Non-pigmented ciliary epithelial cell (primary cell): ENCODE data around the genes FFAR3, KRTDAP and ETV2.

GRCh38 chr19:34772174-34772643, 806 bp downstream of the ZNF599 start:
- RRBS: no CpG with 5 or more reads among the region's 15 CpGs

DNA sequence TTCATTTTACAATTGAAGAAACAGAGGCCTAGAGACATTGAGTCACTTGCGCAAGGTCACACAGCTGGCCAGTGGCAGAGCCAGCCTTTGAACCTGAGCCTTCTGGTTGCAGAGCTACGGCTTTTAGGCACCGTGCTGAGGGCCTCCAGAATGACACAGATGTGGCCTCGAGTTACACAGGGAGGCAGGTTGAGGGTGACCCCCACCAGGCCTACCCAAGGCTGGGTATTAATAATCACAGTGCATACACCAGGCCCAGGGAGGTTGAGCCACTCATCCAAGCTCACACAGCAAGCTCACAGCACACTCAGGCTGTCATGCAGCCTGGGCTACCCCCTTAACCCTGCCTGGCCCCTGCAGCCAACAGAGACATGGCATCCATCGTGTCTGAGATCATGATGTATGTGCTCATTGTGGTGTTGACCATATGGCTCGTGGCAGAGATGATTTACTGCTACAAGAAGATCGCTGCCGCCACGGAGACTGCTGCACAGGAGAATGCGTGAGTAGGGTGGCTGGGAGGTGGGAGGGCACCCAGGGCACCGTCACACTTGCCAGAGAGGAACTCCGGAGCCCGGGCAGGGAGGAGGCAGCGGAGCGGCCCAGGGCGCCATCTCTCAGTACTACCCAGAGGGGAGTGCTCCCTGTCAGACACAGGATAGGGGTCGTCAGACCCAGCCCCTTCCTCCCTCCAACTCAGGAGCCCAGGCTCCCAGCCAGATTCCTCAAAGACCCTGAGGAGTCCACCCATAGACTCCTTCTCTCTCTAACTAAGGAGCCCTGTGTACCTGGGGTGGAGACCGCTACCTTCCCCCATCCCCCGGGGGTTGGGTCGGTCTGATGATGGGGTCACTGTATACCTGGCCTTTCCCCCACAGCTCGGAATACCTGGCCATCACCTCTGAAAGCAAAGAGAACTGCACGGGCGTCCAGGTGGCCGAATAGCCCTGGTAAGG, 2.5 kb upstream of the HPN start:
- RRBS: no CpG with 5 or more reads among the region's 24 CpGs

GRCh38 chr19:35043347-35043969, 1.9 kb downstream of the HPN start:
- RRBS: 96% methylated on average over 1 of the region's 15 CpGs

- RRBS: no CpG with 5 or more reads among the region's 7 CpGs
Measured at GRCh38 chr19:35045703-35046218, 4.2 kb downstream of the HPN start.

GRCh38 chr19:35066698-35067582, 25.4 kb downstream of the HPN start:
- RRBS: no CpG with 5 or more reads among the region's 15 CpGs

DNA sequence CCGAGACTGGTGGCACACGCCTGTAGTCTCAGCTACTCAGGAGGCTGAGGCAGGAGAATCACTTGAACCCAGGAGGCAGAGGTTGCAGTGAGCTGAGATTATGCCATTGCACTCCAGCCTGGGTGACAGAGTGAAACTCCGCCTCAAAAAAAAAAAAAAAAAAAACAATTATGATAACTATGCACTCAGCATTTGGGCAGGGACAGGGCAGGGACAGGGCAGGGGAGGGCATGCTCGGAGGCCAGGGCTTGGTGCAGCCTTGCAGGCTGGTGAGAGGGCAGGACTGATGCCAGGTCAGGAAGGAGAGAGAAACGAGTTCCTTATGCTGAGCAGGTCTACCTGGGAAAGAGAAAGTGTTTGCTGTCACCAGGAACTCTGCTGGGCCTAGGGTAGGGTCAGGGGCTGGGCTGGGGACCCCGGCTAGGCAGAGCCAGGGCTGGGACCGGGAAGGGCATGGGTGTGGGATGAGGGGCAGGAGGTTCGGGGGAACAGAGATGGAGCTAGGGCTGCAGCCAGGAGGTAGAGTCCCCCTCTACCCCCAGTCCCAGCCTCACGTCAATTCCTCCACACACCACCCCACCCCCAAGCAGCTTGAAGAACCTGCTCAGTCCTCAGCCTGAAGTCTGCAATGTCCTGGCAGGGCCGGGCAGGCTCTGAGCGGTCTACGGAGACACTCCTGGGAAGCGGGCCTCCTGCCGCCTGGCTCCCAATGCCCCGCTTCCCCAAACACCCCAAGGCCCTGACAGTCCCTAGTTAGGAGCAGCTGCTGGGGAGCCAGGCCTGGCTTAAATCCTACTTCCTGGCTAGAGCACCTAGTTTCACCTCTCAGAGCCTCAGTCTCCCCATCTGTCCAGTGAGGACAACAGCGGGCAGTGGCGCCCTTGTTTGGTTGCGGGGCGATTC, 2.8 kb downstream of the FXYD3 start:
- RRBS: no CpG with 5 or more reads among the region's 19 CpGs

- RRBS: no CpG with 5 or more reads among the region's 27 CpGs
Measured at GRCh38 chr19:35142386-35142909, 607 bp upstream of the FXYD7 start.

- RRBS: no CpG with 5 or more reads among the region's 6 CpGs
Measured at GRCh38 chr19:35152004-35152572, 2.4 kb upstream of the FXYD5 start.

DNA sequence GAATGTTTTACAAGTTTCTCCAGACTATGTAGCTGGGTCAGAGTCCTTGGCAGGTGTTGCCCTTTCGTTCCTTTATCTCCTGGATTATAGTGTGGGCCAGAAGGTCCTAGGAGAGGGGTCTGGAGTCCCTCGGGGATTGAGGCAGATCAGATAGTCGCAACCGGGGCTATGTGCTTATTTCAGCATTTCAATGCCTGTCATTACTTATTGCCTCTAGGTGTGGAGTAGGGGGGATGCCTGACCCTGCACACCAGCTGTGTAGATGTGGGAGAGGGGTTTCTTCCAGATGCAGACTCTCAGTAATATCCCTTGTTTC, 9.2 kb downstream of the FXYD5 start:
- RRBS: no CpG with 5 or more reads among the region's 4 CpGs

GRCh38 chr19:35249236-35249423, 328 bp downstream of the LSR start:
- RRBS: 2% methylated on average over 7 of the region's 12 CpGs

- RRBS: 0% methylated on average over 3 of the region's 19 CpGs
Measured at GRCh38 chr19:35249424-35249885, 653 bp downstream of the LSR start.

GRCh38 chr19:35266943-35267938, 1.5 kb upstream of the USF2 start:
- RRBS: 6% methylated on average over 28 of the region's 69 CpGs

GRCh38 chr19:35267939-35268159, 913 bp upstream of the USF2 start:
- RRBS: 2% methylated on average over 16 of the region's 33 CpGs

GRCh38 chr19:35273122-35273323, 4.3 kb downstream of the USF2 start:
- RRBS: no CpG with 5 or more reads among the region's 4 CpGs

- RRBS: 71% methylated on average over 6 of the region's 29 CpGs
Measured at GRCh38 chr19:35295669-35296390, 3.9 kb downstream of the MAG start.

GRCh38 chr19:35358297-35358538, at the start of gene FFAR3:
Gene FFAR3 (plus strand): TSS chr19:35358460.
- RRBS: no CpG with 5 or more reads among the region's 5 CpGs

DNA sequence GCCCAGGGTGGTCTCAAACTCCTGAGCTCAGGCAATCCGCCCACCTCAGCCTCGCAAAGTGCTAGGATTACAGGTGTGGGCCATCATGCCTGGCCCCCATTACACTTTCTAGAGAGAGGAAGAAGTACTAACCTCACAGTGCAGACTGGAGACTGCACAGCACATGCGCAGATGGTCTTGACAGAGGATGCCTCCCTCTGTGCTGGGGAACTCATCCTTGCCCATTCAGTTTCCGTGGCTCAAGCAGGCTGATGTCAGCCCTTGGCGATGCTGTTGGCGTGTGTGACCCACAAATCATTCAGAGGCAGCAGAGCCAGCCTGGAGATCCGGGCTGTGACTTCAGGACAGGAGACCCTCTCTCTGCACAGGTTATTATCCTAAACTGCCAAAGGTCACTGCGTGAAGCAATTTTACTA, 14.6 kb upstream of the FFAR2 start:
- RRBS: no CpG with 5 or more reads among the region's 8 CpGs

- RRBS: no CpG with 5 or more reads among the region's 14 CpGs
Measured at GRCh38 chr19:35490270-35490968, at the start of gene KRTDAP. Gene KRTDAP (minus strand): TSS chr19:35490464.

GRCh38 chr19:35553521-35554002, 8.1 kb downstream of the TMEM147 start:
- RRBS: no CpG with 5 or more reads among the region's 14 CpGs

- RRBS: 55% methylated on average over 4 of the region's 35 CpGs
Measured at GRCh38 chr19:35641166-35642256, at the start of gene ETV2. Gene ETV2 (plus strand): TSS chr19:35641745.